Airway epithelial cell (primary cell): ENCODE measurements around the gene SHROOM3.

DNA sequence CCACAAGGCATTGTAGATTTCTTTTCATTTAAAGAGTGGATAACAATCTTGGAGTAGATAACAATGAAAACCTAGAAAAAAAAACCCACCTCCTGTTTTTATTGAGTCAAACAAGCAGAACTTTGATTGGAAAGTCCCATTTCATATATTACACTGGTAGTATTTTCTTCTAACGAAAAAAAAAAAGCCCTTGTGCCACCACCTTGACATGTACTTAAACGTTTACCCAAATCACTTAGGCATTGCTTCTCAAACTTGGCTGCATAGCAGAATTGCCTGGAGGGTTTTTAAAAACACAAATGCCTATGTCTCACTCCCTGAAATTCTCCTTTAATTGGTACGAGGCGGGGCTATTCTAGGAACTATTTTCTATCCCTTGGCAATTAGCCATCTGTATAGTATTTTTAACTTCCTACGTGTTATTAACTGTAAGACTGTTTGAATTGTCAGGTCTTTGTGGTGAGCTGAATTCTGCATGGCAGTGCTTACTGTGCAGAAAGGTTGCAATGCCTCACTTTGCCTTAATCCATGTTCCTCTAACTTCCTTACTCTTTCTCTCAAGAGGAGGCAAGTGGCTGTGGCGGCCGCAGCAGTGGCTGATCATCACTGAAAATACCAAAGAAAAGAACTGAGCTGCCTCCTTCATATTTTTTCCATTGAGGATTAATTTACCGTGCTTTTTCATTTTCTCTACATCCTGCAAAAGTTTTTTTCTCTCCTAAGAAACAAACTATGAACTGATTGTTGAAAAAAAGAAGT is at the start of gene SHROOM3:
TSS of gene SHROOM3 (plus strand) at position 548 of the 759 bp plus-strand sequence.
- RAMPAGE, long total RNA: no peak

- RAMPAGE, long total RNA: no peak
Observed at GRCh38 chr4:76610946-76612142, 176.3 kb downstream of the SHROOM3 start.

GRCh38 chr4:76689891-76690250 is 208.1 kb downstream of the SOWAHB start:
- RAMPAGE, long total RNA: no peak

GRCh38 chr4:76692515-76692822 is 205.5 kb downstream of the SOWAHB start:
- RAMPAGE, long total RNA: no peak

- RAMPAGE, long total RNA: no peak
Observed at GRCh38 chr4:76695896-76696612, 201.9 kb downstream of the SOWAHB start.

DNA sequence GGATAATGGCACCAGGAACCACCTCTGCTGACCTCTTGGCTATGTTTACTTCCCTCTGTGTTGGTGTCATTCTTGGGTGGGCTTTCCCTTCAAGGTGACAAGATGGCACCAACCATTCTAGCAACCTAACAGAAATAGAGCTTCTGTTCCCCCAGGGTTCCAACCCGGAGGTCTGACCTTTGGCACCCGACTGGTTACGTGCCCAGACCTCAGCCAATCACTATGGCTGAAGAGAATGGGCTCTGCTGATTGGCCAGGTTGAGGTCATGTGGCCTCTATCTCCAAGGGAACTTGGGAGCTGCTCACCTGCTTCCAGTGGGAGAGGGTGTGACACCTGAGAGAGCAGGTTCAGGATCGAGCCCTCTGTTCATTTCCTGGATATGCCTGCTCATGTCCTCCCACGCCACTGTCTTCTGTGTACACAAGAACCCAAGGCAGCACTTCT is 11.1 kb downstream of the SOWAHB start:
- RAMPAGE, long total RNA: no peak

DNA sequence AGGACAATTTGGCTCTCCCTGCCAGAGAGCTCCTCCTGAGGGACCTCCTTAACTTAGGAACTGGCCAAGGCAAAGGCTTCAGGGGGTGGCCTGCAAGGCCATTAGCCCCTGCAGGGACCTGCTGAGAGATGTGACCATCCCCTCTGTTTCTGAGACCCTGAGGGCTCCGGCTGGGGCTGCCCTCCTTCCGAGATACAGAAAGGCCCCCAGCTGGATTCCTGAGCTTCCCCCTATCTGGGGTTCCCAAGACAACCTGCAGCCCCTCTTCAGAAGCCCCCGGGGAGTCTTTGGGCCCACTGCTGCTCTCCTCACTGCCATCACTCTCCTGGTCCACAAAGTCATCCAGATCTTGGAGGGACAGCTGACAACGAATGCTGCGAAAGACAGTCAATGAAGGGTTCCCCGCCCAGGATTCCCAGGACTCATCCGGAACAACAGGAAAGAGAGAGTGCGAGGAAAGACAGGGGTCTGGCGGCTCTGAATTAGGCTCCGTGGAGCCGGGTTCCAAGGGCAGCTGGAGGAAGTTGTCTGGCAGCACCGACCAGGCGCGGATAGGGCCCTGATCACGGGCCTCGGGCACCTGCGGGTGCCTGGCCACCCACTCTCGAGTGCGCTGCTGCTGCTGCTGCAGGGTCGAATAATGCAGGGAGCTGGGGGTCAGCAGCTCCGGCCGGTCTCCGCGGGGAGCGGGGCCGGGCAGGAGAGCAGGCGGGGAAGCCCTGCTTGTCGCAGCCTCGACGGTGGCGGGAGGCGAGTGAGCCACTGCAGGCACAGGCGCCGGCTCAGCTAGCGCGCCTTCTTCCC is 1.4 kb downstream of the SOWAHB start:
- RAMPAGE, long total RNA: no peak

GRCh38 chr4:76989052-76989752 is 39.6 kb downstream of the SEPTIN11 start:
- RAMPAGE, long total RNA: no peak

- RAMPAGE, long total RNA: no peak
Observed at GRCh38 chr4:77020220-77020796, 55.5 kb downstream of the CCNI start.

- RAMPAGE, long total RNA: no peak
Observed at GRCh38 chr4:77155511-77156435, 1.2 kb upstream of the CCNG2 start.

DNA sequence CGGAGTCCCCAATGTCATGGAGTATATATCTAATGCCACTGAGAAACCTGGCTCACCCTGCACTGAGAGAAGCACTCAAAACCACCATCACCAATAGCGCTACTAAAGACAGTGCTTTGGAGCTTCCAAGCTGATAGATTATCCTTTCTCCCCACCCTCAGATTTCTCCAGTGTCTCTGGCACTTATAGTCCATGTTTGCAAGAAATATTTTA is 280 bp upstream of the CXCL13 start:
- RAMPAGE, long total RNA: no peak

GRCh38 chr4:77618464-77619140 is 13.0 kb downstream of the CXCL13 start:
- RAMPAGE, long total RNA: no peak

- RAMPAGE, long total RNA: no peak
Observed at GRCh38 chr4:77710937-77711674, 105.5 kb downstream of the CXCL13 start.

DNA sequence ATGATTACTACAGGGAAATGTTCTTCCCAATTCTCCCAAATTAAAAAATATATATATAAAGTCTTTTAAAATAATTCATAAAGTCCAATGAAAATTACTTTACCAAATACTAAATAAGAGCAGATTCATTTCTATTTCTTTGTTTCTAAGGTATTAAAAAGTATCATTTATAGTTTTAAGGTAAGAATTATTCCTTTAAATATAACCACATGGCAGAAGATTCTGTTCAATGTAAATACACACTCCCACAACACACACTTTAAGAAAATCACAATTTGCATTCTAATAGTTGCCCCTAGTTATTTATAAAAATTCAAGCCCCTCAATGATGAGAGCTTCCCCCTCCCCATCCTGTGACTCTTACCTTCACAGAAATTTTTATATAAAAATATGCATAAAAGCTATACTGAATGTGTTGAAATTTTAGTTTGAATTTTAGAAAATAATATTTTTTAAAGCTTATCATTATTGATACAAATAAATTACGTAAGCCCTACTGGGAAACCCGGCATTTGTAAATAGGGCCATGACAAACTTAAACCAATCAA is 2.9 kb downstream of the CNOT6L start:
- RAMPAGE, long total RNA: no peak

- RAMPAGE, long total RNA: no peak
Observed at GRCh38 chr4:77821724-77822138, 2.6 kb upstream of the CNOT6L start.

DNA sequence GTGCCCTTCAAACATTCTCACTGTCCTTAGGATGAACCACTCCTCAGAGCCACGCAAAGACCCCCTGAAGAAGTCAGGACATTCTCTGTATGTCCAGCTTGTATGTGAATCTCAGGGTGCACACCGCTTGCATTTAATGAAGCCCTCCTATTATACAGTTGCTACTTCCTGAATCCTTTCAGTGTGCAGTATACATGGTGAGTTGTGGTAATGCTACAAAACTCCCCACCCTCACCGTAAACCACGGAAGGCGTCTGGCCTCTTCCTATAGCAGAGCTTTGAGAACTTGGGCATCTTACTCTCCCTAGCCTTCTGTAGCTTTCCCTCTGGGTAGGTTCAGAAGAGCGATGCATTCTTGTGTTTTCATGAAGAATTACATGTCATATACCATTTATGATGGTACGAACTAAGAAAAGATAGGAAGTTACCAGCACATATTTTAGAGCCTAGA is 9.5 kb upstream of the MRPL1 start:
- RAMPAGE, long total RNA: no peak

- RAMPAGE, long total RNA: no peak
Observed at GRCh38 chr4:78142464-78143129, 85.5 kb downstream of the FRAS1 start.

DNA sequence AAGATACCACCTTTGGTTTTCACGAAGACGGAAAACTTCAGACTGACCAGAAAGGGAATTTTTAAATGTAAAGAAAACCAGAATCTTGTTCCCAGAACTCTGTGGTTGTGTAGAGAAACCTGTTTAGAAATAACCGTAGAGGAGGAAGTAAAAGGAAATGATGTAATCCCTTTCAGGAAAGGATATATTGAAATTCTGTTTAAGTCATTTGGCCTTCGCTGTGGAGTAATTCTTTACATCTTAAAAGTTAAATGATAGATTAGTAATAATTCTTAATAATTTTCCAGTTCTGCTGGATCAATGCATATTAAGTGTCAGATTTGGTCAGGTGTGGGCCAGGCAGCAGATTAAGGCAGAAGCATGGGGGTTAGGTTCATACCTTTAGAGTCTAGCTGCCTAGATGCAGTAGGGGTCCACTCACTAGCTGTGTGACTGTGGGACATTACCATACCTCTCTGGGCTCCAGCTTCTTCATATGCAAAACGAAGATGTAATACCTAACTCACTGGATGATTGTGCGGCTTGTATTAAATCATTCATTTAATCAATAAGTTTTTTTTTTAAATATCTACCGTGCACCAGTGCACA is 1.3 kb downstream of the ANXA3 start:
- RAMPAGE, long total RNA: no peak

- RAMPAGE, long total RNA: no peak
Observed at GRCh38 chr4:78691284-78691795, 84.8 kb upstream of the BMP2K start.

DNA sequence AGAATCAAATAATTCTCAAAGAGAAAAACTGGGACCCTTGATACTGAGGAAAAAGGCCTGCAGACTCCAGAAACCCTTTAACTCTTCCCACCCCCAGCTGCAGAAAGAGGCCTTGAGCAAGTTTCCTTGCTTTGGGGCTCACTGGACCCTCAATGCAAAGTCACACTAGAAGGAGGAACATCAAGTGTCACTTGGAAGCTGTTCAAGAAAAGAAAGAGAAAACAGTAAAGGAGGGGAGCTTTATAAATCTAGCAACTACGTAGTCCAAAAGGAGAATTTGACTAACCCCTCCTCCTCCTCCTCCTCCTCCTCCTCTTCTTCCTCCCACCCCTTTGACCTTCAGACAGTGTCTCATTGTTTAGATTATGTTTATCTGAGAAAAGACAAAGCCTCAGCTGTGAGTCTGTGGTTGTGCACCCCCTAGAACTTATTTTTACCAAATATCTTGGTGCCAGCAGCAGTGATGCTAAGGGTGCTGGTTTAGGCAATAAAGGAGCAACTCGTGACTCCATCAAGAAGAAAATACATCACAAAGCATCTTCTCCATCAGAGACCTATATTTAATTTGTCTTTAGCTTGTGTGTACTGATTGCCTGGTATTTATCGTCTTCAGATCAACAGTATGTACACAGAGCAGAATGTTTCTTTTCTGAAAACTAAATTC is 68.9 kb upstream of the BMP2K start:
- RAMPAGE, long total RNA: no peak